ENCODE results near the gene MTFR2.

GRCh38 chr6:135880292-135881048, 29.0 kb downstream of the PDE7B start:
- RAMPAGE, long total RNA, result no peak
- RRBS, result no CpG with 5 or more reads among the region's 5 CpGs
PRO-cap:
- standard, result no peak
- CoPRO, capped RNA only, 2 experiments, result no peak in any of the 2 experiments
- CoPRO, capped and uncapped RNA, 2 experiments, result no peak in any of the 2 experiments
- CoPRO, uncapped RNA only, 2 experiments, result no peak in any of the 2 experiments
CAGE:
- cytosol, long polyA plus RNA, result no peak
- long polyA plus RNA, result no peak
- nucleolus, long total RNA, result no peak
- nucleus, long polyA plus RNA, result no peak

DNA sequence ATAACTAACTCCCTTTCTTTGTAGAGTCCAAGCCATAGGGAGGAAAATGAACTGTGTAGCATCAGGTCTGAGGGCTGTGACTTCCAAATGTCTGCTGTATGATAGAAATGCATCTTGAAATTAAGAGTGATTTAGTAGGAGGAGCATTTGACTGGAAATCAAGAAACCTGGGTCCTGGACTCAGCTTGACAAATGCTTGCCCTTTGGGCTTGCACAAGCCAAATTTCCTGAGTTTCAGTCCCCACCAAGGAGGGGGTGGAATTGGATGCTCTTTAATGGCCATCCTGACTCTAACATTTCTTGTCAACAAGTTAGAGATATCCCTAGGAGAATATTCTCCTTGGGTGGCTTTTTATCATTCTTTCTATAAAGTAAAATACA, 187.1 kb downstream of the PDE7B start:
- RAMPAGE, long total RNA, result no peak
PRO-cap:
- standard, result no peak
- CoPRO, capped RNA only, 2 experiments, result no peak in any of the 2 experiments
- CoPRO, capped and uncapped RNA, 2 experiments, result no peak in any of the 2 experiments
- CoPRO, uncapped RNA only, 2 experiments, result no peak in any of the 2 experiments
CAGE:
- cytosol, long polyA plus RNA, result no peak
- long polyA plus RNA, result no peak
- nucleolus, long total RNA, result no peak
- nucleus, long polyA plus RNA, result no peak

GRCh38 chr6:136077823-136078269, 172.3 kb downstream of the MTFR2 start:
- RAMPAGE, long total RNA, result no peak
- RRBS, result no CpG with 5 or more reads among the region's 4 CpGs
PRO-cap:
- standard, result no peak
- CoPRO, capped RNA only, 2 experiments, result no peak in any of the 2 experiments
- CoPRO, capped and uncapped RNA, 2 experiments, result no peak in any of the 2 experiments
- CoPRO, uncapped RNA only, 2 experiments, result no peak in any of the 2 experiments
CAGE:
- cytosol, long polyA plus RNA, result no peak
- long polyA plus RNA, result no peak
- nucleolus, long total RNA, result no peak
- nucleus, long polyA plus RNA, result no peak

DNA sequence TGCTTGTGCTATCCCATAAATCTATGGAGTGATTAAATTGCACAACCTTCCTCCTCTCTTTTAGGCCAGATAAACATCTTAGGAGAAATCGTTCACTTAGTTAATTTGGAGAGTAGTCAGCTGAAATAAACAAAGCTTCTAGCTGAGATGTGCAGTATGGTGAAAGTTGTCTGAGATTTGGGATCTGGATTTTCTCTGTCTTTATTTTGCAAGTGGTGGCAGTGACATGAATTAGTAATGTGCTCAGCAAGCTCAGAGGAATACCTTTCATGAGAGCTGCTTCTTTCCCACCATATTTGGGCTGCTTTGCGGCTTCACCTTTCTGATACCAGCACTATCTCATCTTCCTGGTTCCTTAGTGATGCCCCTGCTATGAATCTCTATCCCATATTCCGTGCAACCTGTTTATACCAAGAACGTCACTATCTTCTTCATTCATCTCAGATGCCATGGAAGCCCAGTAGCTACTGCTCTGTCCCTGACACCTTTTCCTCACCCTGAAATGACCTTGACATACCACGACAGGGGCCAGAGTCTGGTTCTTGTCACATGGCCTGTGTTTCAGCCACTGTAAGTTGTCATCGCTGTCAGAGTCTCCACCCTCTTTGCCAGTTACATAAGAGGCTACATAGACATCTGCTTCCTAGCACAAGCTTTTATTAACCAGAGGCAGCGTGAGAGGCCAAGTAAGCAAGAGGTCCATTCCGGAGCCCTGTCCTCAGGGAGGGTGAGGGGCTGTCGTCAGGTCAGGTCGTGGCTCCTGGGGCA, 146.6 kb downstream of the MTFR2 start:
- RAMPAGE, long total RNA, result no peak
- RRBS, result no CpG with 5 or more reads among the region's 10 CpGs
PRO-cap:
- standard, result no peak
- CoPRO, capped RNA only, 2 experiments, result no peak in any of the 2 experiments
- CoPRO, capped and uncapped RNA, 2 experiments, result no peak in any of the 2 experiments
- CoPRO, uncapped RNA only, 2 experiments, result no peak in any of the 2 experiments
CAGE:
- cytosol, long polyA plus RNA, result no peak
- long polyA plus RNA, result no peak
- nucleolus, long total RNA, result no peak
- nucleus, long polyA plus RNA, result no peak

GRCh38 chr6:136249887-136250962, at the start of gene MTFR2:
MTFR2 (minus strand) TSS chr6:136250311.
- RAMPAGE, long total RNA, result start-site peak on the minus strand at chr6:136250274-136250313, 106 and 29 reads in 2 replicates
- RRBS, result under 1% methylated on average over 8 of the region's 64 CpGs
PRO-cap:
- standard, result bidirectional peak, plus-strand start at chr6:136250570, minus-strand start at chr6:136250289
- CoPRO, capped RNA only, 2 experiments, result peak in 2 of 2 experiments; most common plus-strand start chr6:136250535 (in 2); most common minus-strand start chr6:136250308 (in 2)
- CoPRO, capped and uncapped RNA, 2 experiments, result peak in 2 of 2 experiments; most common plus-strand start chr6:136250516 (in 1); most common minus-strand start chr6:136250308 (in 2)
- CoPRO, uncapped RNA only, 2 experiments, result peak in 2 of 2 experiments; most common plus-strand start chr6:136250563 (in 1); most common minus-strand start chr6:136250481 (in 1)
CAGE:
- cytosol, long polyA plus RNA, result start-site peak on the minus strand at chr6:136250268-136250314, 1,858 and 1,891 reads in 2 replicates
- long polyA plus RNA, result start-site peak on the minus strand at chr6:136250268-136250317, 1,394 and 2,356 reads in 2 replicates
- nucleolus, long total RNA, result no peak
- nucleus, long polyA plus RNA, result start-site peak on the minus strand at chr6:136250245-136250314, 504 and 1,696 reads in 2 replicates

- RAMPAGE, long total RNA, result no peak
- RRBS, result no CpG with 5 or more reads among the region's 5 CpGs
PRO-cap:
- standard, result no peak
- CoPRO, capped RNA only, 2 experiments, result no peak in any of the 2 experiments
- CoPRO, capped and uncapped RNA, 2 experiments, result peak in 1 of 2 experiments; most common minus-strand start chr6:136251996 (in 1)
- CoPRO, uncapped RNA only, 2 experiments, result peak in 2 of 2 experiments; most common minus-strand start chr6:136252119 (in 1)
CAGE:
- cytosol, long polyA plus RNA, result no peak
- long polyA plus RNA, result no peak
- nucleolus, long total RNA, result no peak
- nucleus, long polyA plus RNA, result no peak
Measured at GRCh38 chr6:136251856-136252528, 1.9 kb upstream of the MTFR2 start.

GRCh38 chr6:136252662-136253054, 2.5 kb upstream of the MTFR2 start:
- RAMPAGE, long total RNA, result no peak
- RRBS, result no CpG with 5 or more reads among the region's 4 CpGs
PRO-cap:
- standard, result no peak
- CoPRO, capped RNA only, 2 experiments, result peak in 2 of 2 experiments; most common minus-strand start chr6:136252977 (in 2)
- CoPRO, capped and uncapped RNA, 2 experiments, result no peak in any of the 2 experiments
- CoPRO, uncapped RNA only, 2 experiments, result peak in 1 of 2 experiments; most common minus-strand start chr6:136252888 (in 1)
CAGE:
- cytosol, long polyA plus RNA, result no peak
- long polyA plus RNA, result no peak
- nucleolus, long total RNA, result no peak
- nucleus, long polyA plus RNA, result no peak

DNA sequence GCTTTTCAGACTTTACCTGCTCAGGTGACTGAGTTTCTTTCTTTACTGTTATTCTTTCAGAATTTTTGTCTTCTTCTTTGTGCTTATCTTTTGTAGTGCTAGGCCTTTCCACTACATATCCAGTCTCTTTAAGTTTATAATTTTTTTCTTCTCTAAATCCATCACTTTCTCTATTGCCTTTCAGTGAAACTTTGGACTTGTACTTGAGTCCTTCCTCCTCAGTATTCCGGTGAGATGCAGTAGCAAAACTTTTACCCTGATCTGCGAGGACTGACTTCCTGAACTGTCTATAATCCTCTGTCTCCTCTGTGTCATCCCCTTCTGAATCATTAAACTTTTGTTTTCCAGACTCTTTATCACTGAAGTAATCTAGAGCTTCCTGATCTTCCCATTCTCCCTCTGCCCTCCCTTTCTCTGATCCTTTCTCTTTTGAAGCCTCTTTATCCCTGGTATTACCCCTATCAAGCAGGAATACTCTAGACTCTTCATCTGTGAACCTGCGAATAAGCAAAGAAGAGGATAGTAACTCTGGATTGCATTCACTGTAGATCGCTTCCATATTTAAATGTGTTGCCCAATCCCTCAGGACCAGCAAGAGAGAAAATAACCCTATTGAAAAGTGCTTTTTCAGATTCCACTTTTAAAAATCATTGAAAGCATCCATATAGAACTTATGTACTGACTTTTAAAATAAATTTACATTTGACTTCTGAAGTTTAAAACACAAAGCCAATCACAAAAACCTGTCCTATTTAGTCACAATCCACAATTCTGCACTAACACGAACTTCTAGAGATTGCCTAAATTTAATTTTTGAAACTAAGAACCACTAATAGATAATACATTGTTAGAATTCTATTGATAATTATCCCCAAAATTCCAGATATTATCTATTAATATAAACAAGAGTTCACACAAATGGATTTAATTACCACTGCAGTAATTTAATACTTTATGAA, 13.4 kb downstream of the BCLAF1 start:
- RAMPAGE, long total RNA, result no peak
- RRBS, result no CpG with 5 or more reads among the region's 5 CpGs
PRO-cap:
- standard, result no peak
- CoPRO, capped RNA only, 2 experiments, result no peak in any of the 2 experiments
- CoPRO, capped and uncapped RNA, 2 experiments, result no peak in any of the 2 experiments
- CoPRO, uncapped RNA only, 2 experiments, result peak in 2 of 2 experiments; most common minus-strand start position 130 of the sequence (in 2)
CAGE:
- cytosol, long polyA plus RNA, result no peak
- long polyA plus RNA, result no peak
- nucleolus, long total RNA, result no peak
- nucleus, long polyA plus RNA, result no peak

DNA sequence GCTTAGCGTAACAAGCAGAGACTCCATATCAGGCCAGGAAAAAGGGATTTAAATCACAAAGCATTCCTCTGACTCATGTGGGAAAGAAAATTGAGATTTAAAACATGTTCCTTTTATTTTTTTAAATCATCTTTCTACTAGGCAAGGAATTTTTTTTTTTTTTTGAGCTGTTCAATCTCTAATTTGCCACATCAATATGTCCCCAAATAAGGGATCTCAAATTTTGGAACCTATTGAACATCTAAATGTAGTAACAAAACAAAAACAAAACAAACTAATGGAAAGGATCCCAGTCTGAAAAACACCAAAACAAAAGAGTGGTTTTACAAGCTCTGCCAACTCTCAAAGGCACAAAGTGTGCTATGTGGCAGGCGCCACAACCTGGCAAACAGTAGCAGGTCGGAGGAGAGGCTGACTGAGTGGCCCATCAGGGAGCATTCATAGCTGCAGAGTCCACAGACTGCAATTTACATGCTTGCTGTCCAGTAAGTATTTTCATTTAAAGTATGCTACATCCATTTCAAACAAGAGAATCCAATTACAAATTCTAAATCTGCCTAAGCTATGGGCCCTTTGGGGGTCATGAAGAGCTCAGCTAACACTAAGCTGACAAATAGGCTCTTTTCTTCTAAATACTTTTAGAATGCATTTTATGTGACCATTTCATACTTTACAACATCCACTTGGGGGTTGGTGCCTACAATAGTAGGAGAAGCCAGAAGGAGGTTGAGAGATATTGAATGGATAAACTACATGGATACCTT, 115.6 kb downstream of the MAP7 start:
- RAMPAGE, long total RNA, result no peak
- RRBS, result no CpG with 5 or more reads among the region's 3 CpGs
PRO-cap:
- standard, result no peak
- CoPRO, capped RNA only, 2 experiments, result no peak in any of the 2 experiments
- CoPRO, capped and uncapped RNA, 2 experiments, result no peak in any of the 2 experiments
- CoPRO, uncapped RNA only, 2 experiments, result no peak in any of the 2 experiments
CAGE:
- cytosol, long polyA plus RNA, result no peak
- long polyA plus RNA, result no peak
- nucleolus, long total RNA, result no peak
- nucleus, long polyA plus RNA, result no peak

DNA sequence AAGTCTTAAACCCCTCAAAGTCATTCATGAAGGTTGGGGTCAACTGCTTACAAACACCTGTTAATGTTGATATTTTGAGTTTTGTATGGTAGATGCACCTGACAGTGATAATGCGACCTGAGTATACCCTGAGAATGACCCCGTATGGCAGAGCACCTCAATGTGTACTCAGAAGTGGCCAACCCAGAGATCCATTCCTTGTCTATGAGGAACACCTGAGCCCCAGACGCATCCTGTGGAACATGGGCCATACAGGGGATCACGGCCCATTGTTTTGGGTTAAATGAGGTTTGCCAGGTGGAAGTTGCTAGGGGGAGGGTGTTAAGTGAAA, 36.7 kb downstream of the MAP7 start:
- RAMPAGE, long total RNA, result no peak
- RRBS, result no CpG with 5 or more reads among the region's 4 CpGs
PRO-cap:
- standard, result no peak
- CoPRO, capped RNA only, 2 experiments, result no peak in any of the 2 experiments
- CoPRO, capped and uncapped RNA, 2 experiments, result no peak in any of the 2 experiments
- CoPRO, uncapped RNA only, 2 experiments, result no peak in any of the 2 experiments
CAGE:
- cytosol, long polyA plus RNA, result no peak
- long polyA plus RNA, result no peak
- nucleolus, long total RNA, result no peak
- nucleus, long polyA plus RNA, result no peak

DNA sequence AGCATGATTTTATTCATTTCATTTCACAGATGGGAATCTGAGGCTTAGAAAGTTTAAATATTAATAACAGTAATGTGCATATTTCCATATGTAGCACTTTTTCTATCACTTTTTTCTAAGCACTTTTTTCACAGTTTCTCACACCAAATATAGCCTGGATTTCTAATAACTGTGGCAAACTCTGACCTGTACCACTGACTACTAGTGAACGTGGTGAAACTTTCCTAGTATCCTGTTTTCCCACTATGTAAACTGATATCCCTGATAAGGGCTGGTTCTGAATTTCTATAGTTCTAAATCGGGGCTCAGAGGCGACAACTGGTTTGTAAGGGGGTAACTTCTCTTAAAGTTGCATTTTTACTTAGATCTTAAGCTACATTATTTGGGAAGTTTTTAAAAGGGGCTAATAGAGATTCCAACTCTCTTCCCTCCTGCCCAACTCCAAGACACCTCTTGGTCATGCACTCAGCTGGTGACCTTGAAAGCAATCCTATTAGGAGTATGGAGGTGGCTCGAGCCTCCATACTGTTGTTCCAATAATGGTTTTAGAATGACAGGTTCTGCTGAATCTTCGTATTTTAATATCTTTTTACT, 32.5 kb downstream of the MAP7 start:
- RAMPAGE, long total RNA, result no peak
- RRBS, result no CpG with 5 or more reads among the region's 5 CpGs
PRO-cap:
- standard, result no peak
- CoPRO, capped RNA only, 2 experiments, result no peak in any of the 2 experiments
- CoPRO, capped and uncapped RNA, 2 experiments, result no peak in any of the 2 experiments
- CoPRO, uncapped RNA only, 2 experiments, result no peak in any of the 2 experiments
CAGE:
- cytosol, long polyA plus RNA, result no peak
- long polyA plus RNA, result no peak
- nucleolus, long total RNA, result no peak
- nucleus, long polyA plus RNA, result no peak

DNA sequence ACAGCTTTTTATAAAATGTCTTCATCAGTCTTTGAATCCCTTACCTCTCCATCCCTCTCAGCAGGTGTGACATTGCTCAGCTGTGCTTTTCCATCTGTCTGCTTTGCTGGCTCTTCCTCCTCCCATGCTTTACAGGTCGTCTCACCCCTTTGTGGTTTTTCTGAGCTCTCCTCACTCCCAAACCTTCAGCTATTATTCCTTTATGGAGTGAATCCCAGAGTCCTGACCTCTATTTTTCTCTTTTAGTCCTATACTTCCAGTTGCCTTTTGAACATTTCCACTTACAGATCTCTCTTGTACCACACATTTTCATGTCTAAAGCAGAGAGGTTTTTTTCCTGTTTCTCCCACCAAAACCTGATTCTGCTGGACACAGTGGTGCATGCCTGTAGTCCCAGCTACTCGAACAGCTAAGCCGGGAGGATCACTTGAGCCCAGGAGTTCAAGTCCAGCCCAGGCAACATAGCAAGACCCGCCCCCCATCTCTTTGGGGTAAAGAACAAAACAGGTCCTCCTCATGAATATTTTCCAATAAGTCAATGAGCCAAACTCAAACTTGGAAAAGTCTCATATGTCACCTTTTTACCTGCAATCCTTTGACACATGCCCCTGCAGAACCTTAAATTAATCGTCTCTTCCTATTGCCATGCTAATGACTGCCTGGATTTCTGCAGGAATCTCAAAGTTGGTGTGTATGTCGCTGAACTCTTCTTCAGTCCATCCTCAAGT, 5.6 kb downstream of the MAP7 start:
- RAMPAGE, long total RNA, result no peak
- RRBS, result no CpG with 5 or more reads among the region's 6 CpGs
PRO-cap:
- standard, result no peak
- CoPRO, capped RNA only, 2 experiments, result no peak in any of the 2 experiments
- CoPRO, capped and uncapped RNA, 2 experiments, result no peak in any of the 2 experiments
- CoPRO, uncapped RNA only, 2 experiments, result no peak in any of the 2 experiments
CAGE:
- cytosol, long polyA plus RNA, result no peak
- long polyA plus RNA, result no peak
- nucleolus, long total RNA, result no peak
- nucleus, long polyA plus RNA, result no peak

DNA sequence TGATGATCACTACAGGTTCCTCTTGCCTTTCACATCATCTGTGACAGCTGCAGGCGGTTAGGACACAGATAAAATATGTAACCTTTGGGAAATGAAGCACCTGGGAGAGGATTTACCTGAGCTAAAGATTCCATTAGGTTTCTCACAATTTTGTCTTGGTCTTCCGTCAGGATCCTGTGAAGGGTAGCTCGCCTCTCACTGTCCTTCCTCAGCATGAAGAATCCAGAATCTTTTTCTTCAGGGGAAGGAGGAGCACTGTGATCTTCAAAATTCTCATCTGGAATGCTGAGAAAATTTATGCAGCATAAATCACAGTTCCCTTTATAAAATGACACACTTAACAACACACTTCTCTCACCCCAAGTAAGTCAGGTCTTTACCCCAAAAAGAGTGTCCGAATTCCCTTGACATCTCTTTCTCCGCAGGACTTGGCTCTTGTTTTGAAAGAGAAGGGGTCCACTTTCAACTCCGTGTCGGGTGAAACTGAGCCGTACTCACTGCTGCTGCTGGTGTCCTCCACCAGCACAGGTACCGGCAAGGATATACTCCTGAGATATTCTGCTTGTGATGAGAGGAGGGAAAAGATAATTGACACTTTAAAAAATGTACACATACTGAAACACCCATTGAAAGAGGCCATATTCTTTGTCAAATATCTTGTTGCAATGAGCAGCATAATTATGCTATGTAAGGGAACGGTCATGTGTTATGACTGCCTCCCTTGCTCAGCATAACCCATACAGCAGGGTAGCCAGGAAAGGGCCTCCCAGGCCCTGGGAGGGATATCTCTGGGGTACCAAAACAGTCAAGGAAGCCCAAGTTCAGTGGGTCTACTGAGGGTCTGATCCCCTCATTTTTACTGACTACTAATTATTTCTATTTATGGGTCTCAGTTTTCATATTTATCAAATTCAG, 42.1 kb upstream of the MAP7 start:
- RAMPAGE, long total RNA, result no peak
- RRBS, result no CpG with 5 or more reads among the region's 10 CpGs
PRO-cap:
- standard, result no peak
- CoPRO, capped RNA only, 2 experiments, result no peak in any of the 2 experiments
- CoPRO, capped and uncapped RNA, 2 experiments, result no peak in any of the 2 experiments
- CoPRO, uncapped RNA only, 2 experiments, result no peak in any of the 2 experiments
CAGE:
- cytosol, long polyA plus RNA, result no peak
- long polyA plus RNA, result no peak
- nucleolus, long total RNA, result no peak
- nucleus, long polyA plus RNA, result no peak

GRCh38 chr6:136639300-136640054, 89.3 kb upstream of the MAP7 start:
- RAMPAGE, long total RNA, result no peak
- RRBS, result no CpG with 5 or more reads among the region's 4 CpGs
PRO-cap:
- standard, result no peak
- CoPRO, capped RNA only, 2 experiments, result no peak in any of the 2 experiments
- CoPRO, capped and uncapped RNA, 2 experiments, result no peak in any of the 2 experiments
- CoPRO, uncapped RNA only, 2 experiments, result no peak in any of the 2 experiments
CAGE:
- cytosol, long polyA plus RNA, result no peak
- long polyA plus RNA, result no peak
- nucleolus, long total RNA, result no peak
- nucleus, long polyA plus RNA, result no peak

- RAMPAGE, long total RNA, result no peak
- RRBS, result no CpG with 5 or more reads among the region's 11 CpGs
PRO-cap:
- standard, result no peak
- CoPRO, capped RNA only, 2 experiments, result no peak in any of the 2 experiments
- CoPRO, capped and uncapped RNA, 2 experiments, result no peak in any of the 2 experiments
- CoPRO, uncapped RNA only, 2 experiments, result no peak in any of the 2 experiments
CAGE:
- cytosol, long polyA plus RNA, result no peak
- long polyA plus RNA, result no peak
- nucleolus, long total RNA, result no peak
- nucleus, long polyA plus RNA, result no peak
Measured at GRCh38 chr6:136720183-136720923, 71.9 kb downstream of the MAP3K5 start.

GRCh38 chr6:136771402-136771798, 20.9 kb downstream of the MAP3K5 start:
- RAMPAGE, long total RNA, result no peak
- RRBS, result no CpG with 5 or more reads among the region's 2 CpGs
PRO-cap:
- standard, result no peak
- CoPRO, capped RNA only, 2 experiments, result no peak in any of the 2 experiments
- CoPRO, capped and uncapped RNA, 2 experiments, result no peak in any of the 2 experiments
- CoPRO, uncapped RNA only, 2 experiments, result no peak in any of the 2 experiments
CAGE:
- cytosol, long polyA plus RNA, result no peak
- long polyA plus RNA, result no peak
- nucleolus, long total RNA, result no peak
- nucleus, long polyA plus RNA, result no peak

DNA sequence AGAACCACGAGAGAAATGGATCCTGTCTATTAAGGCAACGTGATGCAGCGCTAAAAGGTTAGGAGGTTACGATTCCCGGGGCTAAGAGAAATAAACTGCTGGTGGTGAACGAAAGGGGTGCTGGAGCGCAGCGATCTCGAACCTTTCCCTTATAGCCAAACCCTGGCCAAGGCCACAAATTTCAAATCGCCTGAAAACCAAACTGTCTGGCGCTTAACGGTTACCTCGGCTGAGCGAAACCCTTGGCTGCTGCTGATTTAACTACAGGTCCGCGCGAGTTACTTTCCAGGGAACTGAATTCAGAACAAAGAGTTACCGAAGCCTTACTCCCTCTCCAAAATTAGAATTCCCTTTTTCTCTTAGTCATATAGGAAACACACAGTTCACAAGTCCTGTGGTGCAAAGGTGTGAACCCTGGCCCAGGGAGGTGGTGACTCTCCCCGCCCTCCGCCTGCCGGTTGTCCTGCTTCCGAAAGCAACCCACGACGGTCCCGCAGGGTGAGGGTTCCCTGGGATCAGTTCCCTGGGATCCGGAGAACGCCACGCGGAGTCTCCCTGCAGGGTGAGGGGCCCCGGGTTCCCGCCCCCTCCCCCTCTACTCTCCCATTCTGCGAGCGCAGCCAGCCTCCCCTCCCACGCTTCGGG, 1.2 kb upstream of the SLC35D3 start:
- RAMPAGE, long total RNA, result no peak
- RRBS, result 77% methylated on average over 9 of the region's 35 CpGs
PRO-cap:
- standard, result no peak
- CoPRO, capped RNA only, 2 experiments, result no peak in any of the 2 experiments
- CoPRO, capped and uncapped RNA, 2 experiments, result no peak in any of the 2 experiments
- CoPRO, uncapped RNA only, 2 experiments, result no peak in any of the 2 experiments
CAGE:
- cytosol, long polyA plus RNA, result no peak
- long polyA plus RNA, result no peak
- nucleolus, long total RNA, result no peak
- nucleus, long polyA plus RNA, result no peak

DNA sequence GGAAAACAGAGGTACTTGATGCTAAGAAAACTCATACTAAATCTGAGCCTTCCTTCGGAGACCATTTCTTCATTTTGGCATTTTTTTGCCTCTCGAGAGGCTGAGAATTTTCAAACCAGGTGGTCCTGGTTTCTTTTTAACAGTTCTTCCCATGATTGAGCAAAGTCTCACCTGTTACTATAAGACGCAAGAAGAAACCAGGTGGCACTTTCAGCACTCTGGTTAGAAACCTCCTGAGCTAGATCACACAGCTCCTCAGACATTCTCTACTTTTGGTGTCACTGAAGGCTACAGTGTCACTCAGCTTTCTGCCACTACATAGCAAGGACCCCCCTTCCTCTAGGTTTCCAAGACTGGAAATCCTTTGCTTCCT, 7.3 kb downstream of the IFNGR1 start:
- RAMPAGE, long total RNA, result no peak
- RRBS, result no CpG with 5 or more reads among the region's 3 CpGs
PRO-cap:
- standard, result no peak
- CoPRO, capped RNA only, 2 experiments, result no peak in any of the 2 experiments
- CoPRO, capped and uncapped RNA, 2 experiments, result no peak in any of the 2 experiments
- CoPRO, uncapped RNA only, 2 experiments, result no peak in any of the 2 experiments
CAGE:
- cytosol, long polyA plus RNA, result no peak
- long polyA plus RNA, result no peak
- nucleolus, long total RNA, result no peak
- nucleus, long polyA plus RNA, result no peak